UCH-1 (cell line): Measurements from ENCODE around the gene CMTM4.

DNA sequence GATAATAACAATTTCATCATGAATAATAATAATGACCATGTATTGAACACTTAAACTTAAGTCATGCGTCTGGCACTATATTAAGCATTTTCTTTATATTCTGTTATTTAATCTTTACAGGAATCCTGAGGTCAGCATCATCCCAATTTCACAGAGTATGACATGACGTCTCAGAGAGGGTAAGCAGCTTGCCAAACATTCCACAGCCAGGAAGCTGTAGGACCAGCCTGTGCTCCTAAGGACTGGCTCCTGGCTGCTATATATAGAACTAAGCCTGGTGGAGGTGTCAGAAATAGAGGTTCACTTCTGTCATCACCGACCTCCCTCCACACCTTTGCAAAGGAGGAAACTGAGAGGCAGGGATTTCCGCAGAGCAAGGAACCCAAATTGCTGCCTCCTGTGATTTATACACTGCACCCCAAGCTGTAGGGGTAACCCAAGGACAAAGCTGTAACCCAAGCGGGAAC lies 37.9 kb upstream of the NDRG4 start:
- RRBS, result no CpG with 5 or more reads among the region's 5 CpGs

GRCh38 chr16:58487655-58488137 lies 12.2 kb upstream of the NDRG4 start:
- RRBS, result 5% methylated on average over 14 of the region's 36 CpGs

DNA sequence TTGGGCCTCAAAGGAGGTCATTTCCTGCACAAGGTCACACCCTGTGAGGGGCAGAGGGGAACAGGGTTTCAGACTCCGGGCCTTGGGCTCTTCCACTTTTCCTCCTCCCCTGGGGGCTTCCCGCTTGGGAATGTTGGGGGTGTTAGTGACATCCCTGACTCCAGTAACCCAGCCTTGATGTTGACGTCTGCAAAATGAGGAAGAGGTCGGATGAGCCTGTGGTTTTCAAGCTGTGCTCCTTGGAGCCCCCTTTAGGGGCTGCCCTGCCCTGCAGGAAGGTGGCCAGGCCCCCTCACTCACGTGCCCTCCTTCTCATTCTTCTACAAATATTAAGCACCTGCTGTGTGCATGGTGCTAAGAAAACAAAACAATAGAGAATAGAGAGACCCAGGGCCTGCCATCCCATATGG lies 7.2 kb downstream of the NDRG4 start:
- RRBS, result no CpG with 5 or more reads among the region's 5 CpGs

- RRBS, result no CpG with 5 or more reads among the region's 5 CpGs
Observed at GRCh38 chr16:59205324-59205915, 471.3 kb upstream of the GOT2 start.

- RRBS, result no CpG with 5 or more reads among the region's 2 CpGs
Observed at GRCh38 chr16:60203777-60204204, 1469.7 kb upstream of the GOT2 start.

DNA sequence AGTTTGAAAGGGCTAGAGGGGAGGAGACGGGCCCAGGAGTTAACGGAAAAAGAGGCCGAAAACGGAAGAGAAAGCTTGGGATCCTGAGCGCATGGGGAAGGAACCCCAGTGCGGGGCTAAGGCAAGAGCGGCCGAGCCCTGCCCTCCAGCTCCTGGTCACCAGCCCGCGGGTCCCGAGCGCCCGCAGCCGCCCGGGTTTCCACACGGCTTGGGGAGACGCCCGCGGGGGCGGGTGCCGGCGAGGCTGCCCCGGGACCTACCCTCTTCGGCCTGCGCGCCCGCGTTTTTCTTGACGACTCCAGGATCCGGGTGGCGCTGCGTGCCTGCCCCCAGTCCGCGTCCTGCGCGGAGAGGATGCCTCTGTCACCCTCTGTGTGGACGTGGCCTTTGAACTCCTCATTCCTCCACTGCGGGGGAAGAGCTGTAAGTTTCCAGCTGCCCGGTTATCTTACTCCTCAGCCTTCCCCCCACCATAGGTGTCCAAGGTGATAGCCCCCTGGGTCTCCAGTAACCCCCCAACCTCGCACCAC lies 1.6 kb upstream of the CDH11 start:
- RRBS, result 22% methylated on average over 15 of the region's 40 CpGs

DNA sequence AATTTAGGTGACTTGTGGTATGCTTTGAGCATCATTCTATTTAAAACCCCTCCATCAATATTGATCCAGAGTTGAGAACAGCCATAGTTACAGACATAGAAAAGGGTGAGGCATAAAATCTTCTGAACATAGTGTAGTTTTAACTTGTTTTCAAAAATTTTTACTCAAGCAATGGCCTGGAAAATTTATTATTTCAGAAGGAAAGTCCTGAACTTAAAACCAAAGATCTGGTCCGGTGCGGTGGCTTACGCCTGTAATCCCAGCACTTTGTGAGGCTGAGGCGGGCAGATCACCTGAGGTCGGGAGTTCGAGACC lies 66.0 kb upstream of the CDH11 start:
- RRBS, result no CpG with 5 or more reads among the region's 6 CpGs

- RRBS, result 97% methylated on average over 5 of the region's 14 CpGs
Observed at GRCh38 chr16:65755184-65755646, 611.3 kb upstream of the CDH5 start.

GRCh38 chr16:65855269-65855697 lies 511.2 kb upstream of the CDH5 start:
- RRBS, result no CpG with 5 or more reads among the region's 5 CpGs

DNA sequence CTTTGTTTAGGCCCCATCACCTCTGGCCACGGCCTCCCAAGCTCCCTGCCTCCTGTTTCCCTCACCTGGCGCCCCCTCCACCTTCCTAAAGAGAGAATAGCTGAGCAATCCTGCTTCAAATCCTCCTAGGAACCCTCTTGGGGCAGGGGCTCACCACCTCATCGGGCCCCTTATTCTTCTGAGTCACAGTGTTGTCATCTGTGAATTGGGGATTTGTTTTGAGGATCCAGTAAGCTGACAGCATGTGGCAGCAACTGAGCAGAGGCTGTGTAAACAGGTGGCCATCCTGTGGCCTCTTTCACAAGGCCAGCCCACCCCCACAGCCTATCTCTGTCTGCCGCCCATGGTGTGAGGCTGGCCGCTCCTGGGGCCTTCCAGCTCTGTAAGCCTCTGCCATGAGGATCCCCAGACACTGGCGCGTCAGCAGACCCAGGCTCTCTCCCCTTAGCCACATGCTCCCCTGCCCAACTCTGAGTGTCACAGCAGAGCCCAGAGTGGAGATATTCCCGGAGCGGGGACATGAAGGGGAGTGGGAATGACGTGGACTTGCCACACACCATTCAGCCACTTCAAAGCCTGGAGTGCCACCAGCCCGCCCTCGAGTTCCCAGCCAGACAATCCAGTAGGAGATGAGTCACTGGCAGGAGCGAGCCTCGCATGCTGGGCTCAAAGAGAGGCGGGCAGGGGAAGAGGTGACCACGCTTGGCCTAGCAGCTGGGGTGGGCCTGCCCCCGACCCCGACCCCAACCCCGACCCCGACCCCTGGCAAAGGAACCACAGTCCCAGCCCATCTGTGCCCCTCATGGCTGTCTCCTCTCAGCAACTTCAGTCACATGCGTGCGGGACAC lies 6.6 kb downstream of the BEAN1 start:
- RRBS, result no CpG with 5 or more reads among the region's 22 CpGs

- RRBS, result no CpG with 5 or more reads among the region's 14 CpGs
Observed at GRCh38 chr16:66509620-66510664, 40.0 kb downstream of the TK2 start.

GRCh38 chr16:66517768-66518090 lies 32.2 kb downstream of the TK2 start:
- RRBS, result no CpG with 5 or more reads among the region's 6 CpGs

DNA sequence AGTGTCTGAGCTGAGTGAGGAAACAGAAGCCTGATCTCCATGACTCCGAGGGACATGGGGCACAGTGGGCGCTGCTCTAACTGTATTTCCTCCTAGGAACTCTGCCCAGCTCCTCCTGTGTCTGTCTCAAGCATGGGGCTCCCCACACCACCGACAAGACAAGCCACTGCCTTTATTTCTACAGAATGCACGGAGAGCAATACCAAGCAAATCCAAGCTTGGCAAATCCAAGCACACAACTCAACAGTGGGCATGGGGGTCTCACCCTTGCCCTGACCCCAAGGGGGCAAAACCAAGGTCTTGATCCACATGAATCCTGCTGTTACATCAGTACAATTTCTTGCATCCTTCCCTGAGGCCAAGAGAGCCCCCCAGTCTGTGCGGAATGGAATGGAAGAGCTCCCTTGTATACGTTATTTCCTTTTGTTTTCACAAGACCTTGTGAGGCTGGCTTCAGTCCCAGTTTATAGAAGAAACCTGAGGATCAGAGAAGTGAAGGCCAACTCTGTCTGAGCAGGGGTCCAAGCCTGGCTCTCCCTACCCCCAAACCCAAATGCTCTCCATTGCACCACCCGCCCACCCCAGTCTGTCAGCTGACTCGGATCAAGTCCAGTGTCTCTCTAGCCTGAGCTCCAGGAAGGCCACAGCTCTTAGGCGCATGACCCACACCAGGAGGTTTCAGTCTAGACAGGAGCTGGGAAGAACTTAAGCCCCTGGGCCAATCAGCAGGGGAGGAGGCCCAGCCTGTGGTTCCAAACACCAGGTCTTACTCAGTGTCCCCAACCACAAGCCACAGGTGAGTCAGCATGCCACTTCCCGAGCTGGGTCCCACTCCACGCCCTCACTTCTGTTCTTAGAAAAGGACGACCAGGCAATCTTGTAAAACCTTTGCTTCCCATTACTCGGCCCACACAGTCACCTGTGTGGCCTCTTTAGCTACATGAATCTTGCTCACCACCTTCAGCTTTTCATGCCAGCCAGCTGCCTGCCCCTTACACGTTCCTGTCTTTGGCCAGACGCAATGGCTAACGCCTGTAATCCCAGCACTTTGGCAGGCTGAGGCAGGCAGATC lies 28.0 kb downstream of the TK2 start:
- RRBS, result no CpG with 5 or more reads among the region's 16 CpGs

DNA sequence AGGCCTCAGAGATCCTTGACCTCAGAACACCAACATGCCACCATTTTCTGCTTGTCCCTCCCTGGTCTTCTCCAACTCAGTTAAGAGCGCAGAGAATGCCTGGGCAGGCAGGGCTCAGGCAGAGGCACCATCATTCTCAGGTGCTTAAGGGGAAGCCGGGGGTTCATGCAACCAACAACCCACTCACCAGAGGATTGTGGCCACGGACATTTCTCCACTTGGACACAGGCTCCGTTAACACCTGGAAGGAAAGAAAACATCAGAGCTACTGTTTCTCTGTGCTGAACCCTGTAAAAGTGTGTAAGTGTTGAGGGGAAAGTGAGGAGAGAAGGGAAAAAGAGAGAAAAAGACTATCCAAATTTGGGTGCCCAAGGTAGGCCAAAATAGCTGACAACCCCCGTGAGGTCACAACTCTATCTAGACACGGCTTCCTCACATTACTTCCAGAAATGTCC lies 13.1 kb downstream of the TK2 start:
- RRBS, result no CpG with 5 or more reads among the region's 6 CpGs

DNA sequence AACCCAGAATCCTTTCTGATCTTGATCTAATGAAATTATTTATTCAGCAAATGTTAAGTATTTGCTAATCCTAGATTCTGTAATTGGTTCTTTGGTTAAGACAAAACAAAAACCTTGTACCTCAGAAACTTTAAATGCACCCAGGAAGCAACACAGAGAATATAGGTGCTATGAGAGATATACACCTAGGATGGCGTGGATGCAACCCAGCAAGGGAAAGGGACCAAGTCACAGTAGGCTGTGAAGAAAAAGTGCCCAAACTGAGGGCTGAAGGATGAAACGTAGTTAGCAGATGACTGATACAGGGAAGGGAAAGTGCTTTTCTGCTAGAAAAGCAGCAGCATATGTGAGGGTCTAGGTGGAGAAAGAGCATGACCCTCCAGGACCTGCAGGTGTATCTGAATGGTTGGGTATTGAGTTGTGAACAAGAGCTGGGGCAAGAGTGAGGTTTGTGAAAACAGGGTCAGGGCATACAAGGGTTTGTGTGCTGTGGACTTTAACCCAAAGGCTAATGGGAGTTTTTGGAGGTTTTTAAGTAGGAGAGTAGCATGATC lies 6.3 kb upstream of the CMTM1 start:
- RRBS, result no CpG with 5 or more reads among the region's 2 CpGs

DNA sequence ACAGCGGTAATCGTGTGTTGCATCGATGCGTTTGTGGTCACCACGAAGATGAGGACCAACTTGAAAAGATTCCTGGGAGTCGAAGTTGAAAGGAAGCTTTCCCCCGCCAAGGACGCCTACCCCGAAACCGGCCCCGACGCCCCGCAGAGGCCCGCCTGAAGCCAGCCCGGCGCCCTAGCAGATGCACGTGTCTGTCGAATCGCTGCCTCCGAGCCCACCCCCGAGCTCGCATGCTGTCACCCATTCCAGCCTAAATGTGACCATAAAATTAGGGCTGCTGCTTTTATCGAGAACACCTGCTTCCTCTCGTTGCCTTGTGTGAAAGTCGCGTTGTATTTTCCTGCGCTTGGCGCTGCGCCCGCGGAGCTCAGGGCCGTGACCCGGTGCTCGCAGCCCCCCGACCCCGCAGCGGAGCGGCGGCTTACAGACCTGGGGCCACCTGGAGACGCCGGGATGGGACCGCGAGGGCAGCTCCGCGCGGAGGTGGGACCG lies 374 bp upstream of the CMTM2 start:
- RRBS, result 94% methylated on average over 20 of the region's 47 CpGs

GRCh38 chr16:66696186-66697129 lies at the start of gene CMTM4:
CMTM4 (minus strand) TSS chr16:66696743.
- RRBS, result 4% methylated on average over 41 of the region's 134 CpGs

- RRBS, result no CpG with 5 or more reads among the region's 3 CpGs
Observed at GRCh38 chr16:66740507-66741114, 10.8 kb downstream of the DYNC1LI2 start.